AG04449 (cell line): ENCODE measurements around a stretch of chr1.

DNA sequence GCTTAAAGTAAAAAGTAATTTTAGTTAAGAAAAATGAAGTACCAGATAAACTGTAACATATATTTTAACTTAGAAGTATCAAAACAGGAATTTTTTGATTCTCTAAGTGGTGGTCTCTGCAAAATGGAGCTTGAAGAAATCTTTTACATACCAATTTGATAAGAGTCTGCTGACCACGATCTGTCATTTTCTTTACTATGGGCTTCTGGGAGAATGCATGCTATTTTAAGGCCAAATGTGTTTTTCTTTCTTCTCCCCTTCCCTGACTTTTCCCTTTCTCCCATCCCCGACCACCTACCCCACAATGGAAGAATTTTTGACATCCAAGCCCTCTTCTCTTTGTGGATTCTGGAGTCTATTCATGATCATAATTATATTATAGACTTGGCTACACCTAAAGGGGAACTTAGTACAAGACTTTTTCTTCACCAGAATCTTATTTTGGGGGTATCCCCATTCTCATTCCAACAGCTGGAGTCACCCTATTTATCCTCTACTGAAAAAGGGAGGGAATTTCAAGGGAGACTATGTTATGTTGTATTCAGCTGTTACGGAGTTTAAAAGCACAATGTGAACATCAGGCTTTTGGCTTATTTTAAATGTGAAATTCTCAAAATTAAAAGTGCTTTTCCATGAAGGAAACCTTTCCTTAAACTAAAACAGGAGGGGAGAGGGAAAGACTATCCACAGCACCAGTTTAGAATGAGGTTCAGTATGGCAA is 31.4 kb downstream of the CNIH4 start:
- RRBS = no CpG with 5 or more reads among the region's 3 CpGs

GRCh38 chr1:224873885-224874404 is 55.5 kb upstream of the DNAH14 start:
- RRBS = no CpG with 5 or more reads among the region's 2 CpGs

DNA sequence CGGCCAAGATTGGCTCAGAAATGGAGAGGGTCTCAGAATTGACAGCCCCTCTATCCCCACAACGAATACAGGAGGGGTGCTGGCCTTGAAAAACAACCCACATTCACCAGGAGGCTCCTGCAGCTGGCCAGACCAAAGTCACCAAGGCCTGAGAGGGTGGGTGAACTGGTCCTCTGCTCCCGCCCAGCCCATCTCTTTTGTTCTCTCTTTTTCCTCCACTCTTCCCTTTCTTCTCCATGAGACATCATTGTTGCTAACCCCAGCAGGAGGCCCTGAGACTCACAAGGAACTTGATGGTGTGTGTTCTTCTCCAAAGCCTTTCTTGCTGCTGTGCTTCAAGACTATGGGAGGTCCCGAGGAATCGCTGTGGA is 35.9 kb downstream of the LBR start:
- RRBS = no CpG with 5 or more reads among the region's 5 CpGs

DNA sequence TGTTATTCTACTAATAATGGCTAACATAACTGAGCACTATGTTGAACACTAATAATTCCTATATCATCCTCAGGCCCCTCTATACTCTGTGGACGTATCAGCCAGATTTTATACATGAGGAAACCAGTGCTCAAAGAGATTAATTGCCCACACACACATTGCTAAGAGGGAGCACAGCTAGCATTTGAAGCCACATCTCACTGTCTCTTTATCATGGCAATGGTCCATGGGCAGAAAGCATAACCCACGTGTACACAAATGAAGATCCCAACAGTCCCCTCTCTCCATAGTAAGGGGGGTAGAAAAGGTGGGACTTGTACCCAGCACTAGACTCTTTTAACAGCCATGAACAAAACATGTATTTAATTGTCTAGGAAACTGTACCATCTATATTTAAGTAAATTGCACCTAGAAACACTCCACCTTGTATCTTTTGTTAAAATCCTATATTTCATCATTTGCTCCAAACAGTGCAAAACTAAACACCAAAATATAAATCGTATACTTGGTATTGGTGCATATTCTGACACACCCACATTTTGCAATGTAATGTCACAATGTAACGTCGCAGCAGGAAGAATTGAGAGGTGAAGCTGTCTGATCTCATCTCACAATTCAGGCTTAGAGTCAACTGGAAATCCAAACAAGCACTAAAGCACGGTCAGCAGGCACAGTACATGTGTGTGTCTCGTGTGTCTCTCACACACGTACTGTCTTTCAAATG is 27.2 kb downstream of the LBR start:
- RRBS = no CpG with 5 or more reads among the region's 8 CpGs

DNA sequence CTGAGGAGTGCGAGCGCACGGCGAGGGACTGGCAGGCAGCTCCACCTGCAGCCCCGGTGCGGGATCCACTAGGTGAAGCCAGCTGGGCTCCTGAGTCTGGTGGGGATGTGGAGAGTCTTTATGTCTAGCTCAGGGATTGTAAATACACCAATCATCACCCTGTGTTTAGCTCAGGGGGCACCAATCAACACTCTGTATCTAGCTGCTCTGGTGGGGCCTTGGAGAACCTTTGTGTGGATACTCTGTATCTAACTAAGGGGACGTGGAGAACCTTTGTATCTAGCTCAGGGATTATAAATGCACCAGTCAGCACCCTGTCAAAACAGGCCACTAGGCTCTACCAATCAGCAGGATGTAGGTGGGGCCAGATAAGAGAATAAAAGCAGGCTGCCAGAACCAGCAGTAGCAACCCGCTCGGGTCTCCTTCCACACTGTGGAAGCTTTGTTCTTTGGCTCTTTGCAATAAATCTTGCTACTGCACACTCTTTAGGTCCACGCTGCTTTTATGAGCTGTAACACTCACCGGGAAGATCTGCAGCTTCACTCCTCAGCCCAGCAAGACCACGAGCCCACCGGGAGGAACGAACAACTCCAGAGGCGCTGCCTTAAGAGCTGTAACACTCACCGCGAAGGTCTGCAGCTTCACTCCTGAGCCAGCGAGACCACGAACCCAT is 45.4 kb upstream of the LBR start:
- RRBS = no CpG with 5 or more reads among the region's 19 CpGs

- RRBS = no CpG with 5 or more reads among the region's 3 CpGs
These were observed 84.0 kb upstream of the LBR start for GRCh38 chr1:225511705-225512308.

GRCh38 chr1:225575470-225576129 is 77.3 kb downstream of the ENAH start:
- RRBS = no CpG with 5 or more reads among the region's 2 CpGs

DNA sequence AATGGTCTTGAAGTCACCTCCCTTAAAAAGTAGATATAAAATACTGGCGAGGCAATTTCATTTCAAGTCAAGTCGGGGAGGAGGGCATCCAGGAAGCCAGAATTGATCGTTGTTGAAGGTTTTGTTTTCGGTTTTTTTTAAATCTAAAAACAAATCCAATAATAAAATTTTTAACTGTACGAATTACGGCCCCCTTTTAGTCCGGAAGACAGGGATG is 1.1 kb upstream of the ENAH start:
- RRBS = no CpG with 5 or more reads among the region's 7 CpGs

DNA sequence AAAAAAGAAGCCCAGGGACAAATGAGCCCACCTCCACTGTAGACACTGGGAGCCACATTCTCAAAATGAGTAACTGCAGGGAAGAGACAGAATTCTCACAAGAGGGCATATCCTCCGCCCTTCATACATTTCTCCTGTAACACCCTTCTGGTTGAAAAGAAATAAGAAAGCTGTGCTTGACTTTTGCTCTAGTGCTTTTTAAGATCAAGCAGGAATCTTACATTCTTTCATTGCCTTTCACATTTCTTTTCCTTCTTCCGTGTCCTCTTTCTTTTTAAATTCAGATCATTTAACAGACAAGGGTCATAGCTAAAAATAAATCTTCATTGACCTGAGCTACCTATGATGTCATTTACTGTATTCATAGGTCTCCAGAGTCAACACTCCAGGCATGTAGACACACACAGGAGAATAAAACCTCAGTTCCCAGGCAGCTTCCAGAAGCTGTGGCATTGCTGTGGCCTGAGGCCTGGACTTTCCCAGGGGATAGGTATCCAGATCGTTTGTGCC is 38.3 kb upstream of the ENAH start:
- RRBS = no CpG with 5 or more reads among the region's 3 CpGs

- RRBS = no CpG with 5 or more reads among the region's 17 CpGs
These were observed 1.5 kb downstream of the SRP9 start for GRCh38 chr1:225779002-225779652.

DNA sequence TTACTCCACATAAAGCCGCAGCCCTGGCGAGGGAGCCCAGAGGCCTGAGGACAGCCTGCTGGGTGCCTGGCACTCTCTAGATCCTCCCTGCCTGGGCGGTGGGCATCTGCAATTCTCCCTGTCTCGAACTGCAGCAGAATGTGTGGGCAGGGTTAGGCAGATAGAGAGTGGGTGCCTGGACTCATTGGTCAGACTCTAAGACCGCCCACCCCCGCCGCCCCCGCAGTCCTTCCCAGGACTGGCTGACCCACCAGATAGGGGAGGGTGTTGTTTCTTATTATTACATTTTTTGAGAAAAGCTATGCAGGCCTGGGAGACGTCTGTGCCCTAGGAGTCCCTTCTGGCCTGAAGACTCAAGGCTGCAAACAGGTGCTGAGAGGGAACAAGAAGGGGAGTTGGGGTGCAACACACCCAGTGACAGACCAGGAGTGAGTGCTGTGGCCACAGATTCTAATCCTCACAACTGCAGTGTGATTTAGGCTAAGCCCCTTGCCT is 14.1 kb downstream of the EPHX1 start:
- RRBS = no CpG with 5 or more reads among the region's 9 CpGs

- RRBS = 66% methylated on average over 5 of the region's 8 CpGs
These were observed 520 bp downstream of the LEFTY1 start for GRCh38 chr1:225888453-225888798.

DNA sequence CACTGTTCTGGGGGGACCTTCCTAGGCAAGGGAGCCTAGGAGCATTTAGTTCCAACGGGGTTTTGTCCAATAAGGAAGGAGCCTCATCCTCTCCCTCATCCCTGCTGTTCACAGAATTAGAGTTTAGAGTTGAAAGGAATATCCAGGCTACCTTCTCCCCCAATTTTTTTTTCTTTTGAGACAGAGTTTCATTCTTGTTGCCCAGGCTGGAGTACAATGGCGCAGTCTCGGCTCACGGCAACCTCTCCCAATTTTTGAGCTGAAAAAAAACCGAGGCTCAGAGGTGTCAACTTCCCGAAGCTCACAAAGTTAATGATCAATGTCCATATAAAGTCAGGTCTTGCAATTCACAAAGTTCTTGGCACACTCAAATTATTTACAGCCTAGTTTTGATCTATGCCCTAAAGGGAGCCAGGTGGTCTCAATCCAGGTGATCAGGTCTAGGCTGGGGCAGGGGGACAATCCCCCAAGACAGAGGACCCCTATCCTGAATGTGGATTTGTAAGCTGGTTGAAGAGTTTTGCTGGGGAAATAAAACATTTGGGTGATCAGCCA is 788 bp upstream of the LEFTY1 start:
- RRBS = no CpG with 5 or more reads among the region's 6 CpGs

GRCh38 chr1:225951020-225951463 is 10.0 kb upstream of the LEFTY2 start:
- RRBS = no CpG with 5 or more reads among the region's 9 CpGs

DNA sequence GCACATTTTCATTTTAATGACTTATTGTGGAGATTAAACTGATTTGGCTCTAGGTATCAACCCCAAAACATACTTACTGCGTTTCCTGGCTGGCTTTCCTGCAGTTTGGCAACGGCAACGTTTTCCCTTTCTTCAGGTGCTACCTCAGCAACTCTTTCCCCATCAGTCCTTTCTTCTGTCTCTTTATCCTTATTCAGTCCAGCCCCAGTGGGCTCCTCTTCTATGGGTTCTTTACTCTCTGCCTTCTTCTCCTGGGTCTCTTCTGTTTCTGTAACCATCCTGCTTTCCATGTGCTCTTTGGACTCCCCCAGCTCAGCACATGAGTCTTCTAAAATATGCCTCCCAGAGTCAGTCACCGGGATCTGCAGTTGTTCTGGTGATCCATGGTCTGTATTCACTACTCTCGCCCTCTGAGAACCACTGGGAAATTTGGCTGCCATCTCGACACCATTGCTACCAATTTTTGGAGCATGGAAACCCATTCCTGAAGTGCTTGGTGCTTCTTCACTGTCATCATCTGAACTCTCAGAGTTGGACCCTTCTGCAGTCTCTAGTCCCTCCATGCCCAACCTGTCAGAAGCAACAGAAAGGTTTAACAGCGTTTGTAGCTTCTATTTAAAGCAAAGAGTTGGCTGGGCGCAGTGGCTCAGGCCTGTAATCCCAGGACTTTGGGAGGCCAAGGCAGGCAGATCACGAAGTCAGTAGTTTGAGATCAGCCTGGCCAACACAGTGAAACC is 11.2 kb downstream of the SDE2 start:
- RRBS = no CpG with 5 or more reads among the region's 9 CpGs

GRCh38 chr1:226064188-226064618 is 1.7 kb downstream of the H3-3A start:
- RRBS = no CpG with 5 or more reads among the region's 10 CpGs

DNA sequence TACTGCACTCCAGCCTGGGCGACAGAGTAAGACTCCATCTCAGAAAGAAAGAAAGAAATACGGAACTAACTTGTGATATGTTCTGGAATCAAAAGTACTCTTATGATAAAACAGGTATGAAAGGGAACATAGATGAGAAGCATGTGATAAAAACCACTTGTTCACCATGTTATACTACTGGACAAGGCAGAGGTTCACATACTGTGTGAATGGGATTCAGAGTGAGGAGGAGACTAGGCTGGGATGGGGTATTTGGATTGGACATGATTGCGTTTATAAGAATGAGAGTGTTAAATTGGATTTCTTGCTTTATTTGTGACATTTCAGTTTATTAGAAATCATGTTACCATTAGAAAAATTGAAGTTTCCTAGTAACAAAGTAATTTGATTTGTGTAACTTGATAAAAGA is 8.2 kb downstream of the H3-3A start:
- RRBS = no CpG with 5 or more reads among the region's 3 CpGs

- RRBS = no CpG with 5 or more reads among the region's 11 CpGs
These were observed 49.3 kb upstream of the PARP1 start for GRCh38 chr1:226457139-226457636.

- RRBS = 63% methylated on average over 2 of the region's 11 CpGs
These were observed 82.7 kb downstream of the ITPKB start for GRCh38 chr1:226656205-226656935.

DNA sequence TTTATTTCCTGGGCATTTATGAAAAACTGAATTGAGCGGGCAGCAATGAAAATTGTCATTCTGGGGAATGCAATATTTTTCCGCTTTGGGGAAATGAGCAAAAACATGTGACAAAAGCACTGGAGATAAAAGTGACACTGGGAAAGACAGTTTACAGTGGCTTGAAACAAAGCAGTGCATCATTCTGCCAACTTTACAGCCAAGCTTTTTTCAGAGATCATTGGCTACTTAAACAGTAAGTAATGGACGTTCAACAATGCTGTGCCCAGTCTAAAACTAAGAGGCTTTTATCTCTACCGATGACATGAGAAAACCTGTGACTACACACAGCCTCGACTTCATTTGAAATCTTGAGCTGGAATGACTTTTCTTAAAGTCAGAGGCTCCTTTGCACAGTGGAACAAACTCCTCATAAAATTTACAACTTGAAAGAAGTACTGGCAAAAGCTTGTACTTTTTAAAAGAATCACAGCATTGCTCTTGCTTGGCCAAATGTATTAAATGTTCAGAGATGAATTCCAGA is 34.5 kb downstream of the ITPKB start:
- RRBS = no CpG with 5 or more reads among the region's 5 CpGs